ENCODE measurements around a stretch of chr10.

- PRO-cap = no peak
Measured at GRCh38 chr10:125147936-125149004, 120.4 kb upstream of the CTBP2 start.

DNA sequence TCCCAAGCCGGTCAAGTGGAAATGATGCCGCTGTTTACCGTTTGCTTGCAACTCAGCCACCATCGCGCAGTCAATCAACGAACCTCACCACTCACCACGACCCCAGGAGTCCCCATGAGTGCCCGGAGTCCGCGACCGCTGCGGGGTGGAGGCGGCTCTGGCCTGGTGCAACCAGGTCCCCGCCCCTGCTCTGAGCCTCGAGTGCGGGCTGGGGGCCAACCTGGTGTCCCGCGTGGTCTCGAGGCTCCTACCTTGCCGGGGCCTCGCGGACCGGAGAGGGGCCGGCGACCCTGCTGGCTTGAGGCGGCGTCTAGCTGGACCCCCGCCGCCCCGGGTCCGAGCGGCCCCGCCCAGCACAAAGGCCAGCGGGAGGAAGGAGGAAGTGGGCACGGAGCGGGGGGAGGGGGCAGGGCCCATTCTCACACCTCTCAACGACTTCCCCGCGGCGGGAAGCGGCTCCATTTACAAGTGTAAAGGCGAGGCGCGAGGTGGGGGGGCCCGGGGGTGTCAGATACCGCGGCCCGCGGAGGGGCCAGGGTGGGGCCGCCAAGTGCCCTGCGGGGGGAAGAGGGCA is 123.7 kb upstream of the CTBP2 start:
- PRO-cap = bidirectional peak, plus-strand start outside the sequence, minus-strand start at position 312 of the sequence

GRCh38 chr10:125660685-125660907 is 22.4 kb downstream of the TEX36 start:
- PRO-cap = no peak

DNA sequence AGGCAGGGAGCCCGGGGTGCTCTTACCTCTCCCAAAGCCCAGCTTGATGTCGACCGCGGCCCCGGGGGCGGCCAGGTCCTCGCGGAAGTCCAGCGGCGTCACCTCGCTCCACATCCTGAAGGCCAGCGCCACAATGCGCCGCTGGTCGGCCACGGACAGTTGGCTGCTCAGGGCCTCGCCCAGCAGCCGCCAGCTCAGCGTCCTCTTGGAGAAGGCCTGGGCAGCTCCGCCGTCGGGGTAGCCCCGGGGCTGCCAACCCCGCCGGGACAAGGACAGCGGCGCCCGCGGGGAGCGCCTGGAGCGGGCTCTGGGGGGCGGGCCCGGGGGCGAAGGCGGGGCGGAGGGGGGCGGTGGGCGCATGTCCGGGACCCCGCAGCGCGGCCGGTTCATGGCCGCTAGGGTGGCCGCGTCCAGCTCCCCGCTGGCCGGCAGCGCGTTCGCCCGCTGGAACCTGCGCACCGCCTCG is 1.8 kb downstream of the MMP21 start:
- PRO-cap = no peak

DNA sequence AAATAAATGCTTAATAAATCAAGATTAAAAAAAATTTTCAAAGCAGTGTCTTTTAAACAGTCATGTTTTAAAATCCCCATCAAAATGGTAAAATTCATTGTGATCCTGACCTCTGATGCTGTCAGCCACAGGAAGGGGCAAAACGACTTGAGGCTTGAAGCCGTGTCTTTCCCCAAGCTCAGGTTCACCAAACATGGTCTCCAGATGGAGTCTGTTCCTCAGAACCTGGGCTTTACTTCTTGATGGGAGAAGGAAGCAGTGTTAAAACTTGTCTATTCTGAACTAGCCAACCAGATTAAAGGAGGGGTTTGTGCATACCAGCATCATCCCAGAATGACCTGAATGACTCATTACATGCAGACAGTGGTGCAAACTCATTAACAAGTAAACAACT is 6.6 kb downstream of the FANK1 start:
- PRO-cap = no peak

- PRO-cap = no peak
Measured at GRCh38 chr10:126070396-126071270, 174.3 kb downstream of the FANK1 start.

- PRO-cap = no peak
Measured at GRCh38 chr10:126386779-126387458, 1.4 kb downstream of the ADAM12 start.

DNA sequence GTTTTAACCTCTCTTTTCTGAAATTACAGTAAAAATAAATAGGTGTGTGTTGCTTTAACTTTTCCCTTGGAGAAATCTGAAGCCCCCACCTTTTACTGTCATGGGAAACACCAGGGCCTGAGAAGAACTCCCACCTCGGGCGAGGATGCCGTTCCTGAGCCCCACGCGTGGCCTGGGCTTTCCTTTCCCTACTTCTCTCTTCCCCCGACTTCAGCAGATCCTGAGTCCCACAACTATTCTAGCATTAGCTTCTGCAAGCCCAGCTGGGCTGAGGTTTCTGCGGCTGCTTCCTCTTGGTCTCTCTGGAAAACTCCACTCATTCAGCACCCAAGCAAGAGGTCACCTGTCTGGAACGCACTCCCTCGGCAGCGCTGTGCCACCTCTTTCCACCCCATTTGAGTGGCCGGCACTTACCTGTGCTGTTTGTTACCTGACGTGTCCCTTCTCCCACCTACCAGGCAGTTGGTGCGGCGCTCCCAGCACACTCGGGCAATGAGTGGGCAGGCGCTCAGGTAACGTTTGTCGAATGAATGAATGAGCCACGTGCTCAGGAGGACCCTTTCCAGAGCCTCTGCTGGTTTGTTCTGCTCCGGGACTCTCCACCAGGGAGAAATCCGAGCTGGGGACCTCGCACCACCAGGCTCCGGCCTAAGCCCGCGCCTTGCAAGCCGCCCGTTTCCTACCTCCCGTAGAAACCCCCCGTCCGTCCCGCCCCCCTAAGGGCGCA is 639 bp upstream of the DOCK1 start:
- PRO-cap = no peak

GRCh38 chr10:127576850-127577174 is 27.7 kb downstream of the NPS start:
- PRO-cap = no peak

- PRO-cap = unidirectional peak, plus-strand start at chr10:127736297; unidirectional peak, minus-strand start at chr10:127736675
Measured at GRCh38 chr10:127735823-127736812, 867 bp upstream of the FOXI2 start.

GRCh38 chr10:127738352-127739045 is 1.5 kb downstream of the FOXI2 start:
- PRO-cap = no peak

DNA sequence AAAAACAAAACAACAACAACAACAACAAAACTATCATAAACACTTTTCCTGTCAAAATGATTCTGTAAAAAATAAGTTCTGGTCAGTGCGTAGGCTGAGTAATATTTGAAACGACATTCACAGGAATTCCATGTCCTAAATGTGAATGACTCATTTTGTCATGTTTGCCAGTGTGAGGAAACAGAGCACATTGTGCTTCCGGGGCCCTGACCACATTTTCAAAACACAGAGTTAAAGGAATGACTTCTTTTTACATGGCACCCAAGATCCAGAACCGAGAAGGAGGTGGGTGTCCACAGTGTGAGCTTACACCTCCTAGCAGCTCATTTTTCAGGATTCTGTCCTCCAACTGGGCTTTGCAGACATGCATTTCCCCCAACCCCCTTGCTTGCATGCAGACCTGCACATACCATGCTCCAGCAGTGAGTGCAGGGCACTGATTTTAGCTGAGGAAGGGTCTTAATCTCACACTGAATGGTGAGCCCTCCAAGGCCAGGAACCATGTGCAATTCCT is 3.1 kb downstream of the CLRN3 start:
- PRO-cap = no peak

DNA sequence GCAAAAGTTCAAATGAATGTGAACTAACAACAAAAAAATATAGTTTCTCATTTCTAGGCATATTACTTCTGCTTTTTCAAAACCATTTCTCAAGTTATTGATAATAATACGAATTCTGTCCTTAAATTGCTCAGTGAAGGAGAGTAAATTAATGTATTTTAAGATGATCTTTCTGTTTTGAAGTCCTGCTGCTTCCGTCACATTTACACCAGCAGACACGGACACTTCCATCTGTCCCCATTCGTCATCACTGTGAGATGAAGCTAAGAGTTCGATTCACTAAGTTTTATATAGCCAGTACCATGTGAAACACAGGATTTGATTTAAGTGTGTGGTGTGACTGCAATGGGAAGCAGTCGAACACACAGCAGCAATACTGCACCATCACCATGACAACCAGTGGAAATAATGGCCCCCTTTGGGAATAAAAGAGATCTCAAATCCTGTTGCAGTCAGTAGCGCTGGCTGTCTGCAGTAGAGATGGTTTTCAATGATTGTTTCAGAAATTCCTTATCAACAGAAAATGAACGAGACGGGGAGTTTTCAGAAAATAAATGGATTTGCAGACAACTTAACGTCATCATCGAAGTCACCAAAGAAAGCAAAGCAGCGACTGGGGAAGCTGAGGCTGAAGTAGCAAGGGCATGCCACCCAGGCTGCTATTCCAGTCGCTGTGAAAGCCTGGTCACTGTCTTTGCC is 90.9 kb downstream of the PTPRE start:
- PRO-cap = no peak

- PRO-cap = no peak
Measured at GRCh38 chr10:128044603-128045004, 81.6 kb downstream of the MKI67 start.

- PRO-cap = no peak
Measured at GRCh38 chr10:128052455-128053076, 73.7 kb downstream of the MKI67 start.

- PRO-cap = no peak
Measured at GRCh38 chr10:128054015-128054257, 72.3 kb downstream of the MKI67 start.

- PRO-cap = no peak
Measured at GRCh38 chr10:128067573-128068673, 58.3 kb downstream of the MKI67 start.

DNA sequence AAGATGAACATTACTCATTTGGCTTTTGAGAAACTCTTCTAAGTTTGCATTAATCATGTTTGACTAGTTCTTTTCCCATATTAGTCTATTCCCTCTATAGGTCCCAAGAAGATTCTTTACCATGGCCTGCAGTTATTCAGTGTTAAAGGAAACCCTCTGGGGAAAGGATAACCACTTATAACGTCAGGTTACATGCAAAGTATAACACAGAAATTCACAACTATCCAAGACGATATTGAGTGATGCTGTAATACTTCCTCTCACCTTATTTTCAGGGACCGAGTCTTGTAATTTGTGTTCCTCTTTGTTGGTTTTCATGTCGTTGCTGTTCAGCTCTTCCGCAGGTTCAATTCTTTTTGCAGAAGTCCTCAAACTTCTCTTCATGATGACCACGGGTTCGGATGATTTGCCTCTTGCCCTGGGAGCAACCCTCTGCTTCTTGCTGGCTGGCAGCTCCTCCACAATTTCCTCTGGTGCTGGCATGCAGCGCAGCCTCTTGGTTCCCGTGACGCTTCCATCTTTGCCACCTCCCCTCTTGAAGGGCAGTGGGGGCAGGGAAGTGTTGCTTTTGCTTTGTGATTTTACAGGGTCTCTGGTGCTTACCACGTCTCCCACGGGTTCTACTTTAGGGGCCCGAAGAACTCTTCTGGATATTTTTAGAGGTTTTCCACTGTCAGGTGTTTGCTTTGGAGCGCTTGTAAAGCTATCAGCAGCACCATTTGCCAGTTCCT is 23.7 kb downstream of the MKI67 start:
- PRO-cap = no peak

GRCh38 chr10:128180842-128181374 is 54.7 kb upstream of the MKI67 start:
- PRO-cap = no peak

DNA sequence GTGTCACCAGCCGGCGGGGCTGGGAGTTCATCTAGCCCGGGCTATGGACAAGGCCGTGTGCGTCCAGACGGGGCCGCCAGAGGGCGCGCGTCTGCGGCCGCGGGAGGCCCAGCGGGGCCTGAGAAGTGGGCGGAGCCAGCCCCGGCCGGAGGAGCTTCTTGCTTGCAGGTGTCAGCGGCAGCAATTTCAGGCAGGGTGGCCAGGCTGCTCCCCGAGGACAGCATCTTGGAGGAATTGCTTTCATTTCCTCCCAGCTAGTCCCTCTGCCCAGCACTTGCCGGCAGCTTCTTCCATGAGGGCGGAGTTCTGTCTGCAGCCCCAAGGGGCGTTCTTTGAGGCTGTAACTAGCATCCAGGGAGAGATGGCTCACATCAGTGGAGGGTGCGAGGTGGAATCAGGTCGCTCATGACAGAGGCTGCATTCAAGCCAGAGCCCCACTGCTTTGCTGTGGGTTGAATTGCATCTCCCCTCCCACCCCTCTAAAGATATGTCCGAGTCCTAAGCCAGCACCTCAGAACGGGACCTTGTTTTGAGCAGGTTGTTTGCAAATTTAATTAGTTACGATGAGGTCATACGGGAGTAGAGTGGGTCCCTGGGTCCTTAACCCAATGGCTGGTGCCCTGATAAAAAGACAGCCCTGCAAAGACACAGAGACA is 85.9 kb upstream of the MKI67 start:
- PRO-cap = no peak

Data from WTC11 (cell line).